Stomach (tissue), 7 donors: ENCODE measurements around the genes LGALS16 and LGALS14.

DNA sequence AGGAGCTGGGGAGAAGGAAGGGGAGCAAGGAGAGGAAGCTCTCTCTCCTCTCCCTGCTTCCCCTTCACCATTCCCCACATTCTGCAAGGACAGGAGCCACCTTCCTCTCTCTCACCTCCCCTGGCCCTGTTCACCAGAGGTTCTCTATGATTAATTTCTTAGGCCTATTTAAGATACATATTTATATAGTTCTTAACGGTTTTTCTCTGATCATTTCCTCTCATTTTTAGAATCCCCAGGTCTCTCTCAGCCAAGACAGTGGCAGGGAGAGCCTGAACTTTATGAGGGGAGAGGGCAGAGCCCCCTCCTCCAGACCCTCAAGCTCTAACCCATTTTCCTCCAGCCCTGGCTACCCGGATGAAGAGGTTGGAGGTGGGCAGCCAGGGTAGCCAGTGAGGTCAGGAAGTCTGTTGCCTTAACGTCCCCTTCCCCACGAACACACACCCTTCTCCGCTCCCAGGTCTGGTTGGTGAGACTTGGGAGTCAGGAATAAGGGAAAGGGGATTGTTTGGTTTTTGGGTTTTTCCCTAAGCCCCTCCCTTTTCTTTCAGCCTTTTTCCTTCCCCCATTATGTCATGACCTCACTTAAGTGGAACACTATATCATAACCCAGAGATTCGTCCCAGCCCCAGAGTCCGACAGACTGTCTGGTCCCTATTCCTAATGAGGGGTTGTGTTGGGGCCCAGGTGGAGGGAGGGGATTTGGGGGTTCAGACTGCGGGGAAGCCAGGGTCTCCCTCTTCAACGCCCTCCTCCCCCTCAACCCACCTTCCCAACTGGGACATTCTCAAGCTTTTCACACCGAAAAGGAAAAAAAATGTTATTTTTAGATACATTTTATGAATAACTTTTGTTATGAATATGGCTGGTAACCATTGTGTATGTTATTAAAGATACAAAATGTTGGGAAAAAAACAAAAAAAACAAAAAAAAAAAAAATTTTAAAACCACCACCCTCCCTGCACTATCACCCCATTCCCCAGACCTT is 6.6 kb downstream of the PAF1 start:
- PRO-cap: no peak
- RAMPAGE, long total RNA, 5 experiments: start-site peak on the plus strand in 1 of 5 experiments, centred at position 636 of the sequence, 7 reads per replicate
- RRBS: no CpG with 5 or more reads among the region's 10 CpGs

GRCh38 chr19:39405216-39405758 is 1.4 kb upstream of the ZFP36 start:
- PRO-cap: no peak
- RAMPAGE, long total RNA, 5 experiments: no peak in any of the 5 experiments
- RRBS: no CpG with 5 or more reads among the region's 18 CpGs

GRCh38 chr19:39407486-39408288 is 1.0 kb downstream of the ZFP36 start:
- PRO-cap: bidirectional peak, plus-strand start at chr19:39407741, minus-strand start at chr19:39407622; bidirectional peak, plus-strand start at chr19:39408166, minus-strand start at chr19:39407862
- RAMPAGE, long total RNA, 5 experiments: no peak in any of the 5 experiments
- RRBS: 2% methylated on average over 12 of the region's 46 CpGs

GRCh38 chr19:39409905-39410586 is 2.4 kb upstream of the PLEKHG2 start:
- PRO-cap: no peak
- RAMPAGE, long total RNA, 5 experiments: no peak in any of the 5 experiments
- RRBS: 1% methylated on average over 13 of the region's 39 CpGs

DNA sequence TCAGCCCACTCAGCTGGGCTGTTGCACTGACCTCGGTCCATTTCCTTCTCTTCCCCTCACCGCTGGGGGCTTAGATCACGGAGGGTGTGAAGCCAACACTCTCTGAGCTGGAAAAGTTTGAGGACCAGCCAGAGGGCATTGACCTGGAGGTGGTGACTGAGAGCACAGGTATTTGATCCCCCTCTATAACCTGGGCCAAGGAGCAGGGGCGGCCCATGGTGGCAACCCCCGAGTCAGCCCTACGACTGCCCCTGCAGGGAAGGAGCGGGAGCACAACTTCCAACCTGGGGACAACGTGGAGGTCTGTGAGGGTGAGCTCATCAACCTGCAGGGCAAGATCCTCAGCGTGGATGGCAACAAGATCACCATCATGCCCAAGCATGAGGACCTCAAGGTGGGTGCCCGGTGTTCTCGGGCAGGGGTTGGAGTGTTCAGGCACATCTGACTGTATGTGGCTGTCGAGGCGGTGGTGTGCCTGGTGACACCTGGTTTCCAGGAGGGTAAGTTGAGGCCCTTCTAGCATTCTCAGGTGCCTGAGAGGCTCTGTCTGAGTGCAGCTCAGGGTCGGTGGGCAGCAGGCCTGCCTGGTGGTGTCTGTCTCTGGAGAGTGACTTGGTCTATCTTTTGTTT is 11.5 kb upstream of the TIMM50 start:
- PRO-cap: no peak
- RAMPAGE, long total RNA, 5 experiments: no peak in any of the 5 experiments
- RRBS: no CpG with 5 or more reads among the region's 14 CpGs

DNA sequence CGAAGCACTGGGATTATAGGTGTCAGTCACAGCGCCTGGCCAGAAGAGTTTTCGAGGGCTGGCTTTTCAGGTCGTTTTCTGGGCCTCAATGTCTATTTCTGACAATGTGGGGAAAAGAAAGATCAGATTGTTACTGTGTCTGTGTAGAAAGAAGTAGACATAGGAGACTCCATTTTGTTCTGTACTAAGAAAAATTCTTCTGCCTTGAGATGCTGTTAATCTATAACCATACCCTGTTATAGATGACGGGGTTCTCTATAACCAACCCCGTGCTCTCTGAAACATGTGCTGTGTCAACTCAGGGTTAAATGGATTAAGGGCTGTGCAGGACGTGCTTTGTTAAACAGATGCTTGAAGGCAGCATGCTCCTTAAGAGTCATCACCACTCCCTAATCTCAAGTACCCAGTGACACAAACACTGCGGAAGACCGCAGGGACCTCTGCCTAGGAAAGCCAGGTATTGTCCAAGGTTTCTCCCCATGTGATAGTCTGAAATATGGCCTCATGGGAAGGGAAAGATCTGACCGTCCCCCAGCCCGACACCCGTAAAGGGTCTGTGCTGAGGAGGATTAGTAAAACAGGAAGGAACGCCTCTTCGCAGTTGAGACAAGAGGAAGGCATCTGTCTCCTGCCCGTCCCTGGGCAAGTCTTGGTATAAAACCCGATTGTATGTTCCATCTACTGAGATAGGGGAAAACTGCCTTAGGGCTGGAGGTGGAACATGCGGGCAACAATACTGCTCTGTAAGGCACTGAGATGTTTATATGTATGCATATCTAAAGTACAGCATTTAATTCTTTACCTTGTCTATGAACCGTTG is 1.1 kb upstream of the TIMM50 start:
- PRO-cap: no peak
- RAMPAGE, long total RNA, 5 experiments: no peak in any of the 5 experiments
- RRBS: no CpG with 5 or more reads among the region's 18 CpGs

- PRO-cap: no peak
- RAMPAGE, long total RNA, 5 experiments: no peak in any of the 5 experiments
- RRBS: no CpG with 5 or more reads among the region's 3 CpGs
Measured at GRCh38 chr19:39655703-39656156, at the start of gene LGALS16. Gene LGALS16 (plus strand): TSS chr19:39655913.

- PRO-cap: no peak
- RAMPAGE, long total RNA, 5 experiments: no peak in any of the 5 experiments
- RRBS: no CpG with 5 or more reads among the region's 3 CpGs
Measured at GRCh38 chr19:39704094-39704621, at the start of gene LGALS14. Gene LGALS14 (plus strand): TSS chr19:39704481.

DNA sequence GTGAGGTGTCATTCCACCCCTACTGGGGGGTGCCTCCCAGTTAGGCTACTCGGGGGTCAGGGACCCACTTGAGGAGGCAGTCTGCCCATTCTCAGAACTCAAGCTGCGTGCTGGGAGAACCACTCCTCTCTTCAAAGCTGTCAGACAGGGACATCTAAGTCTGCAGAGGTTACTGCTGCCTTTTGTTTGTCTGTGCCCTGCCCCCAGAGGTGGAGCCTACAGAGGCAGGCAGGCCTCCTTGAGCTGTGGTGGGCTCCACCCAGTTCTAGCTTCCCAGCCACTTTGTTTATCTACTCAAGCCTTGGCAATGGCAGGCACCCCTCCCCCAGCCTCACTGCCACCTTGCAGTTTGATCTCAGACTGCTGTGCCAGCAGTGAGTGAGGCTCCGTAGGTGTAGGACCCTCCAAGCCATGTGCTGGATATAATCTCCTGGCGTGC is 15.1 kb downstream of the LGALS14 start:
- PRO-cap: no peak
- RAMPAGE, long total RNA, 5 experiments: no peak in any of the 5 experiments
- RRBS: no CpG with 5 or more reads among the region's 4 CpGs

DNA sequence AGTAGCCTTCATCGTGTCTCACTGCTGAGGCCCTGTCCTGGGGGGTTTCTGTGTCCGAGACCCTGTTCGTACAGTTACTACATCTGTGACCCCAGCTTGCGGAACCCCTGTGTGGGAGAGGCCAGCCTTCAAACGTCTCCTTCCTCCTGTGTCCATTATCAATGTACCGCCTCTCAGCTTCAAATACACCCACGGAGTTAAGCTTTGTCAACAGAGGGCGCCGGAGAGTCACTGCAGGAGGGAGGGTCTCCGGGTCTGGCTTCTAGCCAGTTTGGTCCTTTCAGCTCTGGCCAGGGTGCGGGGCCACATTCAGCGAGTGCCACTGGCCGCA is 35.3 kb upstream of the FBL start:
- PRO-cap: no peak
- RAMPAGE, long total RNA, 5 experiments: no peak in any of the 5 experiments
- RRBS: no CpG with 5 or more reads among the region's 13 CpGs

DNA sequence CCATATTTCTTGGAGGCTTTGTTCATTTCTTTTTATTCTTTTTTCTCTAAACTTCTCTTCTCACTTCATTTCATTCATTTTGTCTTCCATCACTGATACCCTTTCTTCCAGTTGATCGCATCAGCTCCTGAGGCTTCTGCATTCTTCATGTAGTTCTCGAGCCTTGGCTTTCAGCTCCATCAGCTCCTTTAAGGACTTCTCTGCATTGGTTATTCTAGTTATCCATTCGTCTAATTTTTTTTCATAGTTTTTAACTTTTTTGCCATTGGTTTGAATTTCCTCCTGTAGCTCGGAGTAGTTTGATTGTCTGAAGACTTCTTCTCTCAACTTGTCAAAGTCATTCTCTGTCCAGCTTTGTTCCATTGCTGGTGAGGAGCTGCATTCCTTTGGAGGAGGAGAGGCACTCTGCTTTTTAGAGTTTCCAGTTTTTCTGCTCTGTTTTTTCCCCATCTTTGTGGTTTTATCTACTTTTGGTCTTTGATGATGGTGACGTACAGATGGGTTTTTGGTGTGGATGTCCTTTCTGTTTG is 13.4 kb downstream of the ZNF780B start:
- PRO-cap: no peak
- RAMPAGE, long total RNA, 5 experiments: start-site peak on the minus strand in 3 of 5 experiments, centred at positions 99 to 401 of the sequence, 18 to 151 reads per replicate
- RRBS: no CpG with 5 or more reads among the region's 5 CpGs

DNA sequence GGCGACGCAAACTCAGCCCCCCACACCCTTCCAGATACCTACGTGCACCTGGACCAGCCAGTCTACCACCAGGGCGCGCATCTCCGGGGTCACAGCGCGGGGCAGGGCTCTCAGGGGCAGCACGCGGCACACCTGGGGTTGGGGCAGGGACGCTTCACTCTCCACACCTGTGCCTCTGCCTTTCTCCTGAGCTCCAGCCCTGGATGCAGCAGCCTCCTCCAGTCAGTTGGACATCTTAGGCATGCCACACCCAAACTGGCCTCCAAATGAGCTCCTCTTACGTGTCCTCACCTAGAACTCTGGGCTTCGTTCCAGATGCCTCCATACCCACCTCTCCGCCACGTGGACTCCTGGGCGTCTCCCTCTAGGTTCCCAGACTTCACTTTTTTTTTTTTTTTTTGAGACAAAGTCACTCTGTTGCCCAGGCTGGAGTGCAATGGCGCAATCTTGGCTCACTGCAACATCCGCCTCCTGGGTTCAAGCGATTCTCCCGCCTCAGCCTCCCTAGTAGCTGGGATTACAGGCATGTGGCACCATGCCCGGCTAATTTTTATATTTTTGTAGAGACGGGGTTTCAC is 1.7 kb downstream of the CCNP start:
- PRO-cap: no peak
- RAMPAGE, long total RNA, 5 experiments: no peak in any of the 5 experiments
- RRBS: no CpG with 5 or more reads among the region's 22 CpGs

- PRO-cap: no peak
- RAMPAGE, long total RNA, 5 experiments: no peak in any of the 5 experiments
- RRBS: no CpG with 5 or more reads among the region's 12 CpGs
Measured at GRCh38 chr19:40283236-40284175, 1.6 kb downstream of the AKT2 start.

GRCh38 chr19:40423366-40423713 is 2.5 kb downstream of the SERTAD1 start:
- PRO-cap: no peak
- RAMPAGE, long total RNA, 5 experiments: no peak in any of the 5 experiments
- RRBS: 39% methylated on average over 2 of the region's 6 CpGs

DNA sequence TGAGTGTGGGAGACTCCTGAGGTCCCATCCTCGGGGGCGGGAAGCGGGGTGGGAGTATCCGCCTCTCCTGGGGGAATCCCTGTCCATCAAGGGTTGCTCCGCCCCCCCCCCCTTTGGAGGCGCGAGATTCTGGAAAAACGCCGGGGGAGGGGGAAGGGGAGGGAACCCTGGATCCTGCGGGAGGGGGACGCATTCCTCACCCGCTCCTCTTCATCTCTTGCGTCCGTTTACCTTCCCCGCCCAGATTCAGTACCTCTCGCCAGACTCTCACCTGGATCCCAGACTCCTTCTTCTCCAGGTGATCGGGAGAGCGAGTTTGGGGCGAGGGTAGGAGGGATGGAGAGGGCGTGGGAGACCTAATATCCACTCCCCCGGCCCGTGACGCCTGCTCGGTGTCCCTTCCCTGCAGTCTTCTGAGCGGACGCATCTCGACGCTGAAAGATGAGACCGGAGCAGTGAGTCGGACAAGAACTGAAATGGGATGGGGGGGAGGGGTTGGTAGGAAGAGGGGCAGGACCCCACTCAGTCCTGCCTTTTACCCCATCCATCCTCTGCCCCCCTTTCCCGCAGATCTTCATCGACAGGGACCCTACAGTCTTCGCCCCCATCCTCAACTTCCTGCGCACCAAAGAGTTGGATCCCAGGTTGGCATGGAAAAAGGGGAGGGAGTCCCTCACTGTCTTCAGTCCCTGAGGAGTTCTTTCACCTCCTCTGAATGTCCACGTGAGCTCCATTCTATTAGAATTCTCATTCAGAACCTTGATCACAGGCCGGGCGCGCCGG is 505 bp downstream of the SHKBP1 start:
- PRO-cap: unidirectional peak, minus-strand start at position 415 of the sequence
- RAMPAGE, long total RNA, 5 experiments: no peak in any of the 5 experiments
- RRBS: 5% methylated on average over 9 of the region's 39 CpGs

- PRO-cap: no peak
- RAMPAGE, long total RNA, 5 experiments: start-site peak on the plus strand in 2 of 5 experiments, at chr19:40619170-40619832 at its widest, 16 to 32 reads per replicate
- RRBS: no CpG with 5 or more reads among the region's 11 CpGs
Measured at GRCh38 chr19:40618955-40619660, 17.9 kb downstream of the LTBP4 start.

DNA sequence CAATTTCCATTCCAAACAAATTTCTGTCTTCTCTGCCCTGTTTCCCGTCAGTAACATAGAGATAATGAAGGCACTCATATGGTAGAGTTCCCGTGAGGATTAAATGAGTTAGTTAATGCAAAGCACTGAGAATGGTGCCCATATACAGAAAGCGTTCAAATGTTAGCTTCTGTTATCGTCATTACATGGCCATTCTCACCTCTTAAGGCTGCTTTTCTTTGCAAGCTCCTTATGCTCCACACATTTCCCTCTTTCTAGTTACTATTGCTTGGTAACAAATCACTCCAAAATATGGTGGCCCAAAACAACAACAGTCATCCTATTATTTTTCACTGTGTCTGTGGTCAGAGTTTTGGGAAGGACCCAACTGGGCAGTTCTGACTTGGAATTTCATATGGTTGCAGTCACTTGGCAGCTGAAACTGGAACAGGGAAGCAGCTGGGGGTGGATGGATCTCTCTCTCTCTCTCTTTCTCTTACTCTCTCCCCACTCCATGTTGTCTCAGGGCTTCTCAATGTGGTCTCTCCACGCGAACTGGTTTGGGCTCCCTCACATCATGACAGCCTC is 39.8 kb downstream of the NUMBL start:
- PRO-cap: unidirectional peak, plus-strand start at position 407 of the sequence; unidirectional peak, plus-strand start at position 418 of the sequence
- RAMPAGE, long total RNA, 5 experiments: no peak in any of the 5 experiments
- RRBS: no CpG with 5 or more reads among the region's 6 CpGs

DNA sequence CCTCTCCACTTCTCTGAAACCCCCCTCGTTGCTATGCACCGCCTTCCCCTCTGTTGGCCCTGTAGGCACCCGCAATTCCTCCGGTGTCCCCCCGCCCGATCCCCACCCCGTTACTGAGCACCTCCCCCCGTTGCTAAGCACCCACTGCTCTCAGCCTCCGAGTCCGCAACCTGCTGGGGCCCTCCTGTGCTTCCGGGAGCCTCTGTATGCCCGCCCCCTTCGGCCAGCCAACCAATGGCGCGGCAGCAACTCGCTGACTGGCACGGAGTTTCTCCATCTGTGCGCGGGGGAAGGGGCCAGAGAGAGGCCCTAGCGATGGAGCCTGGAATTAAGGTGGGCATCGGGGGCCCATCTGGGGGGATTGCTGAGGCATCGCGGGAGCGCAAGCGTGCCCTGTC is 1.8 kb downstream of the COQ8B start:
- PRO-cap: bidirectional peak, plus-strand start at position 280 of the sequence, minus-strand start at position 167 of the sequence
- RAMPAGE, long total RNA, 5 experiments: start-site peak on the minus strand in 2 of 5 experiments, centred at positions 171 to 186 of the sequence, 31 to 43 reads per replicate
- RRBS: 2% methylated on average over 6 of the region's 25 CpGs

DNA sequence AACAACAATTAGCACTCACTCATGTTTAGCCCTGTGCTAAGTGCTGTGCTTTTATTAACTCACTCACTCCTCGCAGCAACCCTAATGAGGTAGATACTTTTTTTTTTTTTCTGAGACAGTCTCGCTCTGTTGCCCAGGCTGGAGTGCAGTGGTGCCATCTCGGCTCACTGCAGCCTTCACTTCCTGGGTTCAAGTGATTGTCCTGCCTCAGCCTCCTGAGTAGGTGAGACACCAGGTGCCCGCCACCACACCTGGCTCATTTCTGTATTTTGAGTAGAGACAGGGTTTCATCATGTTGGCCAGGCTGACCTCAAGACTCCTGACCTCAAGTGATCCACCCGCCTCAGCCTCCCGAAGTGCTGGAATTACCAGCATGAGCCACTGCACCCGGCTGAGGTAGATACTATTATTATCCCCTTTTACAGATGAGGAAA is 2.5 kb downstream of the ITPKC start:
- PRO-cap: no peak
- RAMPAGE, long total RNA, 5 experiments: no peak in any of the 5 experiments
- RRBS: no CpG with 5 or more reads among the region's 7 CpGs

GRCh38 chr19:40720427-40720976 is 3.6 kb downstream of the ITPKC start:
- PRO-cap: bidirectional peak, plus-strand start at chr19:40720837, minus-strand start at chr19:40720698
- RAMPAGE, long total RNA, 5 experiments: start-site peak on the plus strand in 1 of 5 experiments, at chr19:40720843-40720932 at its widest, 5 reads per replicate
- RRBS: no CpG with 5 or more reads among the region's 10 CpGs